GM12878 (cell line): ENCODE measurements around the gene RANGRF.

DNA sequence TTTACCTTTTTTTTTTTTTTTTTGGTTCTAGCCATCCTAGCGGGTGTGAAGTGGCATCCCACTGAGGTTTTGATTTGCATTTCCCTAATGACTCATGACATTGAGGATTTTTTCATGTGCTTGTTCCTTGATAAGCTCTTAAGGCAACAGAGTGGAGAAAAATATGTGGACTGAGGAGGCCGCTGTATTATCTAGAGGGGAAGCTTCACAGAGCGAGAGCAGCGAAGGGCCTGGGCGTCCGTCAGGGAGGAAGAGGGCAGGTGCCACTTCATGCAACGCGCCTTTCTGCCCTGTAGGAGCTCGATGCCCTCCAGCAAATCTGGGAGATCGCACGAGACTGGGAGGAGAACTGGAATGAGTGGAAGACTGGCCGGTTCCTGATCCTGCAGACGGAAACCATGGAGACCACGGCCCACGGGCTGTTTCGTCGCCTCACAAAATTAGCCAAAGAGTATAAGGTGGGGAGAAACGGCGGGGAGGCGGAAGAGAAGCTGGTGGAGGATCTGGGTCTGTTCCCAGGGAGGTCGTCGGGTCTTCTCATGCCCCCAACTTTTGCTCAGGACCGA is 50.1 kb downstream of the DNAH2 start:
- RAMPAGE, long total RNA: no peak
- RRBS, 2 experiments: no CpG with 5 or more reads among the region's 23 CpGs
CAGE:
- cytosol, long polyA minus RNA: no peak
- cytosol, long polyA plus RNA: no peak
- long polyA plus RNA: no peak
- nucleolus, long total RNA: no peak
- nucleus, long polyA plus RNA: no peak
- nucleus, long total RNA: no peak

DNA sequence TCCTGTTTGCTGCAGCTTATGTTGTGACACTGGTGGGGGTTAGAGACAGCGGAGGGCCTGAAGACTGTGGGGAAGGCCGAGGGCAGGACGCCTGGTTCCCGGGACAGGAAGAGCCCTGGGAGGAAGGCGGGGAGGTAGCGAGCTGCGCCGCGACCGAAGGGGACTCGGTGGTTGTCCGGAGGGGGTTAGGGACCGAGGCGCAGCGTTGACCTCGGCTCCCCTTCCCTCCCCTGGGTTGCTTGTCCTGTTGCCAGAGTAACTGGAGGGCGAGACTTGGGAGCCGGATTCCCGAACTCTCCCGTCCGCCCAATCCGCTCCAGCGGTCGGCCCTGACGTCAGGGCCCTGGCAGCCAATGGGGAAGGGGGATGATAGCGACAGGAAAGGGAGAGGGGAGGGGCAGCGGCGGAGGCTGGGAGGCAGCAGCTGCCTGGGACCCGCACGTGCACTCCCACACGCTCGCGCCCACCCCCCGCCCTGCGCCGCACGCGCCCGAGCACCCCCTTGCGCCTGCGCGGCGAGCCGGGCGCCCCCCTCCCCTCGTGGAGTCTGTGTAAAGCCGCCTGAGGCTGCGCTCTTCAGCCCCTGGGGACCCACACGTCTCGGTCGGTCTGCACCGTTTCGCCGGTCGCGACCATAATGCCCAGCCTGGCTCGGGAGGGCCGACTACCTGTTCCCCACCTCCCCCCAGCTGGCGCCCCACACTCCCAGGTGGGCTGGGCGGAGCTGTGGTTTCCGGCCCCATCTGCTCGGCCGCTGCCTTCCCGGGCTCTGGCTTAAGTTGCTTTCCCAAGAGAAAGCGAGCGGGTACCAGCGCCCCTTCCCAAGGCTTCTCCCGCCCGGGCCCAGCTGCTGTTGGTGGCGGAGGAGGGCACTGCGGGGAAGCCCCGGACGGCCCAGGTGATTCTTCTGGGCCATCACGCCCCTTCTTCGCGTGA is 1.5 kb downstream of the KDM6B start:
- RAMPAGE, long total RNA: no peak
- RRBS, 2 experiments: 1 to 3% methylated on average over 15 to 33 of the region's 76 CpGs
CAGE:
- cytosol, long polyA minus RNA: start-site peak on the plus strand centred at position 762 of the sequence, 70 bp wide, 83 reads
- cytosol, long polyA plus RNA: start-site peak on the plus strand centred at position 758 of the sequence, 74 bp wide, 78 and 64 reads in 2 replicates
- long polyA plus RNA: start-site peak on the plus strand centred at position 756 of the sequence, 70 bp wide, 72 and 66 reads in 2 replicates
- nucleolus, long total RNA: start-site peak on the plus strand centred at position 611 of the sequence, 53 bp wide, 18 reads; start-site peak on the plus strand centred at position 749 of the sequence, 62 bp wide, 79 reads
- nucleus, long polyA plus RNA: start-site peak on the plus strand centred at position 583 of the sequence, 109 bp wide, 25 and 25 reads in 2 replicates; start-site peak on the plus strand centred at position 768 of the sequence, 52 bp wide, 57 and 56 reads in 2 replicates
- nucleus, long total RNA: no peak

- RAMPAGE, long total RNA: no peak
- RRBS, 2 experiments: no CpG with 5 or more reads among the region's 59 CpGs
CAGE:
- cytosol, long polyA minus RNA: no peak
- cytosol, long polyA plus RNA: no peak
- long polyA plus RNA: no peak
- nucleolus, long total RNA: no peak
- nucleus, long polyA plus RNA: no peak
- nucleus, long total RNA: no peak
Measured at GRCh38 chr17:7851193-7852223, 3.4 kb upstream of the TMEM88 start.

- RAMPAGE, long total RNA: no peak
- RRBS, 2 experiments: no CpG with 5 or more reads among the region's 4 CpGs
CAGE:
- cytosol, long polyA minus RNA: no peak
- cytosol, long polyA plus RNA: no peak
- long polyA plus RNA: no peak
- nucleolus, long total RNA: no peak
- nucleus, long polyA plus RNA: no peak
- nucleus, long total RNA: no peak
Measured at GRCh38 chr17:7937033-7937479, 5.0 kb downstream of the CNTROB start.

DNA sequence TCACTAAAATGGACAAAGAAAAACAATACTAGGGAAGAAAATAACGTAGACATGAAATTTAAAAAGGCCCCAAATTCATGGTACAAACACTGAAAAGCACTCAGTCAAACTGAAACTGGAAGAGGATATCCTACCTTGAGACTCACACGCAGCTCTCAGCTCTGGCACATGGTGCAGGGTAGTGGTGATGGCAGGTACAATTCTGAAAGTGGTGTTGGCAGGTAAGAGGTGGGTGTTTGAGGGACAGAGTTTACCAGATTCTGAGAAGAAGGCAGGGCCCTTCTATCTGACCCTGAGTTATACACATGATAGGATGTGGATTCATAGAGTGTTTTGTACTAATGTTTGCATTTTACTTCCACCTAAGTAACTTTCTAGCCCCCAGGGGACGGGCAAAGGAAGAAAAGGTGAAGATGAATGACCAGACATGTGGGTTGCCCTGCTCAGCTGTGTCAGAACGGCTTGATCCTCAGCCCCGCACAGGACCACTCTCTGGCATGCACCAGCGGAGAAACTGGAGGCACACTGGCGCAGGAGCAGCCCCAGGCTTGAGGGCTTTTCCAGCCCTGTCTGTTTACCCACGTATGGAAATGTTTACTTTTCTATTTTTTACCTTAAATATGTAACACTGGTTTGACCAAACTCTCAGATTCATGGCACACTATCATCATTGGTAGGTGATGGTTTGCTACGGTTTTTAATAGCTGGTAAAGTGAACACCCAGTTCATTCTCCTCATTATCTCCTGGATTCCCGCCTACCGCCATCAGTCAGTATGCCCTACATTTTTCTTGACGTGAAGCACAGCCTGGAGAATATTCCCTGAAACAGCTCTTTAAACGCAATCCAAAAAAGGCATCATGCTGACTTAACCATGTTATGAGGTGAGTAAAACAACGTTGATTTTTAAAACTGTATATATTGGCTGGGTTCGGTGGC is 19.7 kb downstream of the CNTROB start:
- RAMPAGE, long total RNA: no peak
- RRBS, 2 experiments: no CpG with 5 or more reads among the region's 15 CpGs
CAGE:
- cytosol, long polyA minus RNA: no peak
- cytosol, long polyA plus RNA: no peak
- long polyA plus RNA: no peak
- nucleolus, long total RNA: no peak
- nucleus, long polyA plus RNA: no peak
- nucleus, long total RNA: no peak

- RAMPAGE, long total RNA: no peak
- RRBS, 2 experiments: no CpG with 5 or more reads among the region's 46 CpGs
CAGE:
- cytosol, long polyA minus RNA: no peak
- cytosol, long polyA plus RNA: no peak
- long polyA plus RNA: no peak
- nucleolus, long total RNA: no peak
- nucleus, long polyA plus RNA: no peak
- nucleus, long total RNA: no peak
Measured at GRCh38 chr17:8138566-8139289, 13.5 kb downstream of the PER1 start.

DNA sequence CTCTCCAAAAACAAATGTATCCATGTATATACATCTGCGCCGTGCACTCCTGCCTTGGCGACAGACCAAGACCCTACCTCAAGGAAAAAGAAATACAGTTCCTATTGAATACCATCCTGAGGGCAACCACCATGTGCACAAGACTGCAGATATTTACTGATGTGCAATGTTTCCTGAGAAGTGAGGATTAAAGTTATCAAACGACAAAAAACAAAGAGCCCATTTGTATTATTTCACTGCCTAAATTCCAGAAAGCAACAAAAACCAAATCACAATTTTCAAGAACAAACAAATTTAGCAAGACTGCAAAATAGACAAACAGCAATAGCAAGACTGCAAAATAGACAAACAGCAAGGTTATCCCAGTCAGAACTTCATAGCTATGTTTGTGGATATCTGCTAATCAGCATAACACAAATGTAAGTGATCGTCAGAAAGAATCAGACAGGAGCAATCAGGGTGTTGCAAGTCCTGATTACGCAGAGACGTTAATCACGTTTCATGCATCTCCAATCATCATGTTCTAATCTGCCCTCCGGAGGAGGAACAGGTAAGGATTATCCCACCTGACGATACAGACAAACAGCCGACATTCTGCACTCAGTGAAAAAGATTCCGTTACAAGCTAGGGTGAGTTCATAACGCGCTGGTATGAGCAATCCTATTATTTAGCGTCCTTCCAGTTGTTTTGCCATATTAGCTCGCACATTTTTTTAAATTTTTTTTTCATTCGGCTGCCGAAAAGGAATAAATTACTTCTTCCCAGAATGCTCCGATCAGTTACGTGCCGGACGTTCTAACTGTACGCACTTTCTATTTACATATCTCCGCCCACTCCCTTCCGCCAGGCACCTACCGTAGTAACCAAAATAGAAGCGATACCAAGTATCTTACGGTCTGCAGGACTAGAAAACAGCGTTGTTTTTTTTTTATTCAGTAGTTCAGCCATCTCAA is 2.9 kb downstream of the TMEM107 start:
- RAMPAGE, long total RNA: no peak
- RRBS, 2 experiments: no CpG with 5 or more reads among the region's 29 CpGs
CAGE:
- cytosol, long polyA minus RNA: no peak
- cytosol, long polyA plus RNA: no peak
- long polyA plus RNA: no peak
- nucleolus, long total RNA: start-site peak on the minus strand centred at position 555 of the sequence, 43 bp wide, 486 reads
- nucleus, long polyA plus RNA: no peak
- nucleus, long total RNA: no peak

GRCh38 chr17:8226984-8227759 is 16.8 kb upstream of the AURKB start:
- RAMPAGE, long total RNA: no peak
- RRBS, 2 experiments: no CpG with 5 or more reads among the region's 19 CpGs
CAGE:
- cytosol, long polyA minus RNA: no peak
- cytosol, long polyA plus RNA: no peak
- long polyA plus RNA: no peak
- nucleolus, long total RNA: no peak
- nucleus, long polyA plus RNA: no peak
- nucleus, long total RNA: no peak

- RAMPAGE, long total RNA: start-site peak on the plus strand at chr17:8288648-8288722, 1,415 and 703 reads in 2 replicates
- RRBS, 2 experiments: 1 to 2% methylated on average over 29 to 36 of the region's 70 CpGs
CAGE:
- cytosol, long polyA minus RNA: start-site peak on the minus strand at chr17:8288566-8288573, 6 reads
- cytosol, long polyA plus RNA: start-site peak on the plus strand at chr17:8288643-8288698, 464 and 630 reads in 2 replicates
- long polyA plus RNA: start-site peak on the plus strand at chr17:8288661-8288695, 256 and 232 reads in 2 replicates
- nucleolus, long total RNA: no peak
- nucleus, long polyA plus RNA: start-site peak on the plus strand at chr17:8288643-8288695, 367 and 290 reads in 2 replicates
- nucleus, long total RNA: no peak
Measured at GRCh38 chr17:8288472-8289557, at the start of gene RANGRF. TSS of gene RANGRF (plus strand) at chr17:8288670.

DNA sequence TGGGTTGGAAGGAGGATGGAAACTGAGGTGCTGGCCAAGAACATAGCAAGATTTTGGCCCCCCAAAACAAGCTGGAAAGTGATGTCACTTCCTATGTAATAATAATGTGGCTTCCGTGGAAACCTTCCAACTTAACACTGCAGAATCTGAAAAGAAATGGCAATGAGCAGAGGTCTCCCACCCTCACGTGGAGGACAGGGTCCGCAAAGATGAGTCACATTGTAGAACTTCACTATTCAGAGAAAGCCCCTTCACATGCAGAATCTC is 11.1 kb downstream of the KRBA2 start:
- RAMPAGE, long total RNA: no peak
- RRBS, 2 experiments: no CpG with 5 or more reads among the region's 3 CpGs
CAGE:
- cytosol, long polyA minus RNA: no peak
- cytosol, long polyA plus RNA: no peak
- long polyA plus RNA: no peak
- nucleolus, long total RNA: no peak
- nucleus, long polyA plus RNA: no peak
- nucleus, long total RNA: no peak

GRCh38 chr17:8382877-8383044 is 232 bp downstream of the RPL26 start:
- RAMPAGE, long total RNA: no peak
- RRBS, 2 experiments: no CpG with 5 or more reads among the region's 7 CpGs
CAGE:
- cytosol, long polyA minus RNA: no peak
- cytosol, long polyA plus RNA: no peak
- long polyA plus RNA: no peak
- nucleolus, long total RNA: no peak
- nucleus, long polyA plus RNA: no peak
- nucleus, long total RNA: no peak

- RAMPAGE, long total RNA: no peak
- RRBS, 2 experiments: no CpG with 5 or more reads among the region's 1 CpG
CAGE:
- cytosol, long polyA minus RNA: no peak
- cytosol, long polyA plus RNA: no peak
- long polyA plus RNA: no peak
- nucleolus, long total RNA: no peak
- nucleus, long polyA plus RNA: no peak
- nucleus, long total RNA: no peak
Measured at GRCh38 chr17:8420234-8420434, 15.6 kb upstream of the NDEL1 start.

- RAMPAGE, long total RNA: no peak
- RRBS, 2 experiments: 6% methylated on average over 8 of the region's 57 CpGs; no CpG with 5 or more reads in 1 of the 2 experiments
CAGE:
- cytosol, long polyA minus RNA: no peak
- cytosol, long polyA plus RNA: no peak
- long polyA plus RNA: no peak
- nucleolus, long total RNA: no peak
- nucleus, long polyA plus RNA: no peak
- nucleus, long total RNA: no peak
Measured at GRCh38 chr17:8436069-8437063, 682 bp downstream of the NDEL1 start.

- RAMPAGE, long total RNA: no peak
- RRBS, 2 experiments: no CpG with 5 or more reads among the region's 3 CpGs
CAGE:
- cytosol, long polyA minus RNA: no peak
- cytosol, long polyA plus RNA: no peak
- long polyA plus RNA: no peak
- nucleolus, long total RNA: no peak
- nucleus, long polyA plus RNA: no peak
- nucleus, long total RNA: no peak
Measured at GRCh38 chr17:8463207-8463467, 27.5 kb downstream of the NDEL1 start.

DNA sequence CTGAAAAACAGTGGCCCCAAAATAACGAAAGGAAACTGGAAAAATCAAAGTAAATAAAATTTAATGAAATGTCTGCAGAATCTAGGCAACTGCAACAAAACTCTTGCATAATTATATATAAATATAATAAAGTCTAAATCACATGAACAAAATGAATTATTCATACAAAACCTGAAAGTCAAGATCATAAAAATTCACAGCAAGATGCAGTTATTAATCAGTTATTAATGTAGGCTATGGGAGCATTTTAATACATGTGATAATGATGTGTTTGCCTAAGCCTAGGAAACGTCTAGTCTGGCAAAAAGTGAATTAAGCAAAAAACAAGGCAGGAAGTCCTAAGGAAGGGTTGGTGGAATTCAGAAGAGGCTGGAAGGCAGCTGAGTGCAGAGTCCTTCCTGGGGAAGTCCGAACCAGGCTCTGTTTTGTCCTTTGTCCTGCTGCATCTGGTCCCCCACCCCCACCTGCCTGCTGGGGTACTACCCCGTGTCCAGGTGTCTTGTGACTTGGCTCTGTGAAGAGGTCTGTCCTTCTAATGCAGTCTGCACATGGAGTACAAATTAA is 1.4 kb upstream of the MYH10 start:
- RAMPAGE, long total RNA: no peak
- RRBS, 2 experiments: no CpG with 5 or more reads among the region's 4 CpGs
CAGE:
- cytosol, long polyA minus RNA: no peak
- cytosol, long polyA plus RNA: no peak
- long polyA plus RNA: no peak
- nucleolus, long total RNA: no peak
- nucleus, long polyA plus RNA: no peak
- nucleus, long total RNA: no peak

DNA sequence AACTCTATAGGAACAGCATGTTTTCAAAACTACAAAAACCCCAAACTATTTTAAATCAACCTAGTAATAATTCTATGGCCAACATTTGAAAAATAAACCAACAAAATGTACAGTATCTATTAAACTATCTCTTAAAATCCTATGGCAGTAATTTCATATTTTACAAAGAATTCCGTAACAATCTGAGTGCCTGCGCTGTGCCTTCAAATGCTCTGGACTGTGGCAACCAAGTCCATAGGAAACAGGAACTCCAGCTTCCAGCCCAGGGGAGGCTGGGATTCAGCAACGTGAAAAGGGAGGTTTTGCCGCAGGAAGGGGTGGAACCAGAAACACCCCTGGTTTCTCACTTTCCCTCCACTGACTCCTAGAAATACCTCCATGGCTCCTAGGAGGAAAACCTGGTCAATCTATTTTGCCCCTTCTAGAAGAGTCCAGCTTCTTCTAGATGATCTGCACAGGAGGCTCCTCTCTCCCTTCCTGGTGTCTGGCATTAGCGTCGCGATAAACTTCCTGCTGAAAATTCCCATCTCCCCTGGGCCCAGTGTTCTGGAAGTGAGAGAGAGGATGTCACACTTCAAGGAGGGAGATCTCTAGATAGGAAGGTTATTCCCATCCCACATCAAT is 6.5 kb downstream of the SPDYE4 start:
- RAMPAGE, long total RNA: no peak
- RRBS, 2 experiments: no CpG with 5 or more reads among the region's 7 CpGs
CAGE:
- cytosol, long polyA minus RNA: no peak
- cytosol, long polyA plus RNA: no peak
- long polyA plus RNA: no peak
- nucleolus, long total RNA: no peak
- nucleus, long polyA plus RNA: no peak
- nucleus, long total RNA: no peak

DNA sequence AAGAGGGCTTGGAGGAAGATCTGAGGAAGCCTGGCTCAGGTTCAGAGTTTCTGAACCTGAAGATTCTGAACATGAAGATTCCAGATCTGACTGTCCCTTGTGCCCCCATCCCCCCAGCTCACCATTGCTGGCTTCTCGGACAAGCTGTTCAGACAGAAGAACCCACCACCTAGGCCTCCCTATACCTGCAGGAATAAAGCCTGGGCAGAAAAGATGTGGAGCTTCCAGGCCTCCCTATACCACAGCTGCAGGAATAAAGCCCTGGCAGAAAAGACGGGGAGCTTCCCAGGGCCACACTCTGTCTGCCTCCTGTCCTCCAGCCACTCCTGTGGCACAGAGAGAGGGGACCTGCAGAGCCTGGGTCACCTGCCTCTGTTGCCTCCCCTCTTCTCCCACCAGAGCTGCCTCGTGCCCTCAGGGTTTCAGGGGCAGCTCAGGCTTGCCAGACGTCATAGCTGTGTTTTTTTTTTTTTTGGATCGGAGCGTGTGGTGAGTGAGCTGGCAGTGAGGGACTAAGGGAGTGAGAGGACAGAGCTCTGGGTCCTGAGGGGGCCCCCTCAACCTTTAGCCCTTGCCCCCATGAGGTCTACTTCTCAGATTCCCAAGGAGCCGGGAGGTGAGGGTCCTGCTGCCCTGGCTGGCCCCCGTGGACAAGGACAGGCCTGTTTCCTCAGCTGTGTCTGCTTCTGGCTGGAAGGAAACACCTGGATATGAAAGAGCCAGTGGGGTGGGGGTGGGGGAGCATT is 2.2 kb downstream of the PIK3R6 start:
- RAMPAGE, long total RNA: no peak
- RRBS, 2 experiments: no CpG with 5 or more reads among the region's 8 CpGs
CAGE:
- cytosol, long polyA minus RNA: no peak
- cytosol, long polyA plus RNA: no peak
- long polyA plus RNA: no peak
- nucleolus, long total RNA: start-site peak on the plus strand centred at position 190 of the sequence, 95 bp wide, 6 reads; start-site peak on the plus strand centred at position 481 of the sequence, 47 bp wide, 9 reads
- nucleus, long polyA plus RNA: no peak
- nucleus, long total RNA: no peak

GRCh38 chr17:8927210-8927563 is 38.3 kb downstream of the PIK3R5 start:
- RAMPAGE, long total RNA: no peak
- RRBS, 2 experiments: no CpG with 5 or more reads among the region's 3 CpGs
CAGE:
- cytosol, long polyA minus RNA: no peak
- cytosol, long polyA plus RNA: no peak
- long polyA plus RNA: no peak
- nucleolus, long total RNA: no peak
- nucleus, long polyA plus RNA: no peak
- nucleus, long total RNA: no peak

- RAMPAGE, long total RNA: no peak
- RRBS, 2 experiments: no CpG with 5 or more reads among the region's 1 CpG
CAGE:
- cytosol, long polyA minus RNA: no peak
- cytosol, long polyA plus RNA: no peak
- long polyA plus RNA: no peak
- nucleolus, long total RNA: no peak
- nucleus, long polyA plus RNA: no peak
- nucleus, long total RNA: no peak
Measured at GRCh38 chr17:8953030-8953411, 12.5 kb downstream of the PIK3R5 start.

GRCh38 chr17:8953630-8954817 is 11.5 kb downstream of the PIK3R5 start:
- RAMPAGE, long total RNA: no peak
- RRBS, 2 experiments: no CpG with 5 or more reads among the region's 16 CpGs
CAGE:
- cytosol, long polyA minus RNA: no peak
- cytosol, long polyA plus RNA: no peak
- long polyA plus RNA: no peak
- nucleolus, long total RNA: no peak
- nucleus, long polyA plus RNA: no peak
- nucleus, long total RNA: no peak